Measurements from ENCODE around the genes PPFIBP1, MANSC4 and SINHCAF.

- PRO-cap, 2 experiments: no peak in any of the 2 experiments
Measured at GRCh38 chr12:27285327-27285907, 41.3 kb downstream of the STK38L start.

GRCh38 chr12:27335027-27335903, 2.6 kb downstream of the BMAL2 start:
- PRO-cap, 2 experiments: no peak in any of the 2 experiments

DNA sequence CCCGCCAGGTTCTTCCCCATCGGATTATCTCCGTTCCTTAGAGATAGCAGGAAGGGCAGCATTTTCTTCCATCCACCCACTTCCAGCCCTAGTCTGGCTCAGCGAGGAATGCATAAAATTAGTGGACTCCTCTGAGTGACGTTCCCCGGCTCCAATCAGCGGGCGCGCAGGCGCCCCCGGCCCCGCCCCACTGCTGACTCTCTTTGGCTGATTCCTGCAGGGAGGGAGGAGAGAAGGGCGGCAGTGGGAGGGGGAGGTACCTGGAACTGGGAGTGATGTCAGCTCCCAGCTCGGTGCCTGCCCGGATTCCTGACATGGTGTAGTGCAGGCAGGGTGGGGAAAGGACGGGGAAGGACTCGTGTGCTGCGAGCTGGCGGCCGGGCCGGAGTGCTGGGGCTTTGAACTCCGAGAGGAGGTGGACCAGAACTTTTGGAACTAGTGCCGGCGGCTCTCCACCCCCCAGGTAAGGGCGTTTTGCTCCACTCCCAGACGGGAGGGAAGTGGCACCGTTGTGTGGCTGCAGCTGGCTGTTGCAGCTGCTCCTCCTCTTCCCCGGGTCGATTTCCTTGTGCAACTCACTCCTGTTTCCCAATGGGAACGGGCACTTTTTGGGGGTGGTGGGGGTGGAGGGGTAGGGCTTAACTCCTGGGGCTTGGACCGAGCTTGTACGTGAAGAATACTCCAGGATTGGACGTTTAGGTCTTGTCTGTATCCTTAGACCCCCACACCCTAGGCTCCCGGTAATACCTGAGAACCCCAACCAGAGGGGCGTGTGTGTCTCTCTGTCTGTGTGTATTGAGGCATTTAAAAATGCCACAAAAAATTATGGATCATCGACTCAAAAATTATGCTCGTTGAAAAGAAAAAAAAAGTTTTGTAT, at the start of gene PPFIBP1:
PPFIBP1 (plus strand) TSS at position 304 of the 880 bp plus-strand sequence.
- PRO-cap, 2 experiments: peak in 2 of 2 experiments; most common plus-strand start position 304 of the sequence (in 2); most common minus-strand start position 90 of the sequence (in 2)

DNA sequence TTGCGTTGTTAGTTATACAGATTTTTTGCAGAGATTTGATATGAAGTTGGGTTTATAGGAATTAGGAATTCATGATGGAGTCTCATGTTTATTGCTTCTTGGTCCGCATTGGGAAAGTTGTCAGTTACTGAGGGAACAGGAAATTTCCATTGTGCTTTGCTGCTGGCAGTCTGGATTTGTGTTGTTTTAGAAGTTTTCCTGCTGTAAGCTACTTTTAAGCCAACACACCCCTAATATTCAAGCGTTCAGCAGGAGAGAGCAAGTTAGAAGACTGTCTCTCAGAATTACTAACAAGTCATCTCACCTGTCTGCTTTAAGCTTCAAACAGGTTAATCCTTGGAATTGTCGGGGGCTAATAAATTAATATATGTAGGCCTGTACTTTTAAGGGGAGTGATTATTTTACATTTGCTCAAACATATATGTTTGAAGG, 32.5 kb downstream of the PPFIBP1 start:
- PRO-cap, 2 experiments: no peak in any of the 2 experiments

- PRO-cap, 2 experiments: no peak in any of the 2 experiments
Measured at GRCh38 chr12:27592562-27593068, 68.6 kb downstream of the PPFIBP1 start.

- PRO-cap, 2 experiments: no peak in any of the 2 experiments
Measured at GRCh38 chr12:27608780-27609269, 84.8 kb downstream of the PPFIBP1 start.

DNA sequence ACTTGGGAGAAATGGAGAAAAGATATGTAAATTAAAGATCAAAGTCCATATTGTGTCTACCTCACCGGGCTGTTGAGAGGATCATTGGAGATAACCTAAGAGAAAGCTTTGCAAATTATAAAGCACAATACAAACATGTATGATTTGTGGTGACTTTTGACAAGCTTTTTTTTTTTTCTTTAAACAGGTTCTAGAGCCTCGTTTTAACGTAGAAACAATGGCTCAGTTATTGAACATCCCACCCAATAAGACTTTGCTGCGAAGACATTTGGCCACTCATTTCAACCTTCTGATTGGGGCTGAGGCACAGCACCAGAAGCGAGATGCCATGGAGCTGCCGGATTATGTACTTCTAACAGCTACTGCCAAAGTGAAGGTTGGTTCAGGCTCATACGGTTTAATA, 7.4 kb upstream of the REP15 start:
- PRO-cap, 2 experiments: no peak in any of the 2 experiments

- PRO-cap, 2 experiments: peak in 2 of 2 experiments; most common plus-strand start chr12:27779998 (in 2); most common minus-strand start chr12:27779947 (in 2)
Measured at GRCh38 chr12:27779688-27780074, 352 bp upstream of the KLHL42 start.

GRCh38 chr12:27780075-27781015, at the start of gene MANSC4:
Gene MANSC4, minus strand, starts transcription at chr12:27780236.
- PRO-cap, 2 experiments: peak in 2 of 2 experiments; most common plus-strand start chr12:27780461 (in 2); most common minus-strand start chr12:27780108 (in 2)

DNA sequence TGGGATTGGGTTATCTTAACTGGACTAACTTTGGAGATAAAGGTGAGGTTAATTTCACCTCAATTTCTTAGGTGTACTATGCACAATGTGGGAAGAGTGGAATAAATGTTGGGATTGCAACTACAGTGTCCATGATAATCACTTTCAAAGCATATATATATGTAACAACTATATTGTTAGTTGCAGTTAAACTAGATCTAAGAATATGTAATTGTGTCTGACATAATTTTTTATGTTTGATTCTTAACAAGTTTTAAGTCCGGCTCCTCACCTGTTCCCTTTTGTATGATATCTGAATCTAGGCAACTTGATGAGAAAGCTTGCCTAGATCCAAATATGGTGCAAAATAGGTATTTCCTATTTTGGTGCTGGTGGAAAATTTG, 4.4 kb upstream of the CCDC91 start:
- PRO-cap, 2 experiments: no peak in any of the 2 experiments

- PRO-cap, 2 experiments: no peak in any of the 2 experiments
Measured at GRCh38 chr12:28191064-28191550, 851 bp downstream of the CCDC91 start.

- PRO-cap, 2 experiments: no peak in any of the 2 experiments
Measured at GRCh38 chr12:28368338-28368959, 178.2 kb downstream of the CCDC91 start.

GRCh38 chr12:28391122-28391670, 200.9 kb downstream of the CCDC91 start:
- PRO-cap, 2 experiments: no peak in any of the 2 experiments

- PRO-cap, 2 experiments: peak in 2 of 2 experiments; most common minus-strand start chr12:29220957 (in 2)
Measured at GRCh38 chr12:29220711-29221501, 71.8 kb downstream of the FAR2 start.

GRCh38 chr12:29323667-29324346, 57.2 kb downstream of the ERGIC2 start:
- PRO-cap, 2 experiments: no peak in any of the 2 experiments

GRCh38 chr12:29380340-29381041, 481 bp downstream of the ERGIC2 start:
- PRO-cap, 2 experiments: peak in 2 of 2 experiments; most common plus-strand start chr12:29380727 (in 2); most common minus-strand start chr12:29380612 (in 1)

DNA sequence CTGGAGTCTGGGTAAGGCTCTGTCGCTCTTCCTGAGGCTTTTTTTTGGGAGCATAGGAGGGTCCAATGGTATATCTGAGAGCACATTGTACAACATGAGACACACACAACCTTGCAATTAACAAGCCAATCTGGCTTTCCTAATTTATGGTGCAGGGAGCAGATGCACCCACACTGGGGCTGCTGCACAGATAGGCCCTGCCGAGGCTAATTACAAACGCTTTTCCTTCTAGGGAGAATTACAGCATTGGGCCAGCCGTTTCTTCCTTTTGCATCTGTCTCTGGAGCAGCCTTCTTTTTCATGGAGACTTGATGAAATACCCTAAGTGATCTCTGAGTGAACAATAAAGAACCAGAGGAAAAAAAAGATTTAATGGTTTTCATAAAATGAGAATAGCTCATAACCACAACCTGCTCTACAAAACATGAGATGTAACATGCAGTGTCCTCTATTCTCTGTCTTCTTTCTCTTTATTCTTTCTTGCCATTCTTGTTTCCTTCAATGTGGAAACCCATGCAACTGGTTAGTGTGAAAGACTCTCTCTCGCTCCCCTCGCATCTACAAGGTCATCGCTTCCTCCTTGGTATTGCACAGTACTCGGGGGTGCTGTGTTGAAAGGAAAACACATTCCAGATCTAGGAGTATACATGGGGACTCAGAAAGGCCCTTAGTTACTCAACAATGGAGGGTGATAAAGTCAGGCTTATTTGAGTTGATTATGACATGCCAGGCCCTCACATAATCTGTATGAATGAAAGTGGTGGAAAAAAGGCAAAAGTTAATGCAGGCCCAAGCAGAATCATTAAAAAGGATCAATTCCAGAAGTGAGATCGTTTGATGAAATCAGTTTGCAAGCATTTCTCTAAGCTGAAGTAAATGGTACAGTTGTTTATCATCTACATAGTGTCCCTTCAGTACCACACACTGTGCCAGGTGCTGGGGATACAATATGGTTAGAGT, 75.3 kb upstream of the OVCH1 start:
- PRO-cap, 2 experiments: no peak in any of the 2 experiments

DNA sequence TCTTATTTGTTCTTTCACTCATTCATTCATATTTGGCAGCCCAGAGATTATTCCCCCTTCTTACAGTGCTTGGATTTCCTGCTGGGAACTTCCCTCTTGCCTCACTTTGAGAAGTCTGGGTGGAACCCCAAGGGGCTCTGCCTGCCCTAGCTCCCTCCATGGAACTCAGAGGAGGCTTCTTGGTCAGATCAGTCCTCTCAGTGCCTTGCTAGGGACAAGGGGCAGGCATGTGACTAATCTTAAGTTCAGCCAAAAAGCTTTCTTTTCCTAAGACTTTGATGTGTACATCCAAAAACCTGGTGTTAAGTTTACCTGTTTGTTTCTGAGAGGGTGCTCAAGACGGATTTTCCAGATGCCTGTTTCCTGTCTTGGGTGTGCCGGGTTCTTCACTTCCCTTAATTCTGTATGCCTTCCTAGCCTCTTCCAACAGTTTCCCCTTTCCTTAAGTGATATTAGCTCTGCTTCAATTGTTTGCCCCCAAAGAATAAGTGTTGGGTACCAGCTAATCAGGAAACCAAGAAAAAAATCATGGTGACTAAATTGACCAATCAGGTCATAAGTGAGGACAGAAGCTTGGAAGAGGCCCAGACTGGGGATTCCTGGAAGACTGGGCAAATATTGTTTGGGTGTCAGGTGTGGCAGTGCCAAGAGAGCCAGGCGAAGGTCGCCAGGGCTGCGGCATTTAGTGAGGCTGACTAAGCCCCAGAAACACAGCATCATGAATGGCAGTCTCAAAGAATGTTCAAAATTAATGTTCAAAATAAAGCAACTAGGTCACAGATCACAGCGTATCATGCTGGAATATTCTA, 84.9 kb upstream of the OVCH1 start:
- PRO-cap, 2 experiments: no peak in any of the 2 experiments

- PRO-cap, 2 experiments: no peak in any of the 2 experiments
Measured at GRCh38 chr12:30630647-30631269, 64.9 kb downstream of the IPO8 start.

- PRO-cap, 2 experiments: peak in 2 of 2 experiments; most common plus-strand start chr12:31326356 (in 1); most common minus-strand start chr12:31326122 (in 1)
Measured at GRCh38 chr12:31325973-31326880, at the start of gene SINHCAF. Gene SINHCAF, minus strand, starts transcription at chr12:31326150.